Measurements from ENCODE around the gene PDE9A.

GRCh38 chr21:41873716-41874449, 5.3 kb downstream of the PRDM15 start:
- PRO-cap = no peak
- RAMPAGE, long total RNA = no peak

- PRO-cap = no peak
- RAMPAGE, long total RNA = start-site peak on the minus strand at chr21:41905727-41905856, 11 reads
These were observed 26.4 kb upstream of the PRDM15 start for GRCh38 chr21:41905512-41905896.

- PRO-cap = no peak
- RAMPAGE, long total RNA = no peak
These were observed 3.7 kb downstream of the C2CD2 start for GRCh38 chr21:41949930-41950796.

GRCh38 chr21:42057533-42058208, 13.4 kb upstream of the UMODL1 start:
- PRO-cap = unidirectional peak, minus-strand start at chr21:42057705
- RAMPAGE, long total RNA = no peak

GRCh38 chr21:42081188-42081624, 10.1 kb downstream of the UMODL1 start:
- PRO-cap = no peak
- RAMPAGE, long total RNA = no peak

DNA sequence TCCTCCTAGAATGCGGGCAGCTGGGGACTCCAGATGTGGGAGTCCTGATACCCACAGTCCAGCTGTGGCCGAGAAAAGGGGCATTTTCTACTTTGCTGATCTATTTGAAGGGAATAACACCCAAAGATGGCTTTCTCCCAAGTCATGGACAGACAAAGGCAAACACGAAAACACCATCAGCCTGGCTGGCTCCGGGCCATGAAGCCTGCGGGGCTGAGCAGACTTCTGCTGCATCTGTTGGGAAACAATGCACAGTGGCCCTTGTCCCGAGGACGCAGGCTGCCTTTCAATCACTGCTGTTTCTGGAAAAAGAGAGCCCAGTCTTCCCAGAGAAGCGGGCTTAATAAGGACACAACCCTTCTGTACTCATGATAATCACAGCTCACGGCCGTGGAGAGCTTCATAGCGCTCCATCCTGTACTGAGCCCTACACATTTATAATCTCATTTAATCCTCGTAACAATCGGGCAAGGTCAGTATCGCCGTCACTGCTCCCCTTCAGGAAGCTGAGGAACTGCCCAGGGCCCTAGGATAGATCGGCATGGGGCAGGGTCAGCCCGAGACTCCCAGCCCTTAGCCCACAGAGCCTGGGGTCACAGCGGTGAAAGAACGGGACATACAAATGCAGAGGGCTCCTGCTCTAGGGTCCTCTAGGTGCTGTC, 61.9 kb upstream of the ABCG1 start:
- PRO-cap = no peak
- RAMPAGE, long total RNA = no peak

- PRO-cap = no peak
- RAMPAGE, long total RNA = no peak
These were observed 14.3 kb downstream of the ABCG1 start for GRCh38 chr21:42232900-42233966.

GRCh38 chr21:42295929-42296823, 19.0 kb downstream of the TFF3 start:
- PRO-cap = no peak
- RAMPAGE, long total RNA = start-site peak on the plus strand at chr21:42296098-42297022, 53 reads

DNA sequence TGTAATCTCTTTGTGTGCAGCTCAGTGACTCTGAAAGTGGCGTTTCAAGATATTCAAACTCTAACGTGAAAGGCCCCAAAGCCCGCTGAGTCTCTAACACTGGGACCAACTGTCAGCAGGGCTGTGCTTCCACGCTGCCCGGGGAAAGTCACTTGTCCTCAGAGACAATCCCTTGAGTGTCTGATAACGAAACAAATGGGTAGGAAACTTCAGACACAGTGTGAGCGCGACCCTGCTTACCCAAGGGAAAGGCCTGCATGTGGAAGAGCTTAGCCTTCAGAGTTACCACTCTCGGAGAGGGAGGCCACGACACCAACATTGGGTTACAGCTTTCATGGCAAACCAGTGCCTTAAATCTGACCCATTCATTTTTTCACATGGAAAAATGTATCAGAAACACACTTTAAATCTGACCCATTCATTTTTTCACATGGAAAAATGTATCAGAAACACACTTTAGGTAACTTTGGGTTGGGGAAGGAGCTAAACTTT, 934 bp downstream of the UBASH3A start:
- PRO-cap = no peak
- RAMPAGE, long total RNA = no peak

- PRO-cap = no peak
- RAMPAGE, long total RNA = no peak
These were observed 11.4 kb downstream of the UBASH3A start for GRCh38 chr21:42414940-42415576.

DNA sequence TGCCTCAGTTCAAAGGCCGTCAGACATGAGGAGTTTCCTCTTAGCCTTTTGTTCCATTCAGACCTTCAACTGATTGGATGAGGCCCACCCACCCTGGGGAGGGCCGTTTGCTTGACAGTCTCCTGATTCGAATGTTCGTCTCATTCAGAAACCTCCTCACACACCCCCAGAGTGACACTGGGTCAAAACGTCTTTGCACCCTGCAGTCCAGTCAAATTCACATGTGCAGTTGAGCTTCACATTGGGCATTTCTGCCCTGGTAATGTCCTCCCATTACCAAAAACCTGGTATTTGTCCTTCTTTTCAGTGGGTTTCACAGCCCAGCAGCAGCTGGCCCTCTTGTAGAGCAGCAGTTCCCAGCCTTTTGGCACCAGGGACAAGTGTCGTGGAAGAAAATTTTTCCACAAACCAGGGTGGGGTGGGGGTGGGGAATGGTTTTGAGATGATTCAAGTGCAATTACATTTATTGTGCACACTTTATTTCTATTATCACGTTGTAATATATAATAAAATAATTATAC, 40.1 kb downstream of the RSPH1 start:
- PRO-cap = no peak
- RAMPAGE, long total RNA = no peak

- PRO-cap = no peak
- RAMPAGE, long total RNA = no peak
These were observed 56.1 kb downstream of the SLC37A1 start for GRCh38 chr21:42569598-42570399.

DNA sequence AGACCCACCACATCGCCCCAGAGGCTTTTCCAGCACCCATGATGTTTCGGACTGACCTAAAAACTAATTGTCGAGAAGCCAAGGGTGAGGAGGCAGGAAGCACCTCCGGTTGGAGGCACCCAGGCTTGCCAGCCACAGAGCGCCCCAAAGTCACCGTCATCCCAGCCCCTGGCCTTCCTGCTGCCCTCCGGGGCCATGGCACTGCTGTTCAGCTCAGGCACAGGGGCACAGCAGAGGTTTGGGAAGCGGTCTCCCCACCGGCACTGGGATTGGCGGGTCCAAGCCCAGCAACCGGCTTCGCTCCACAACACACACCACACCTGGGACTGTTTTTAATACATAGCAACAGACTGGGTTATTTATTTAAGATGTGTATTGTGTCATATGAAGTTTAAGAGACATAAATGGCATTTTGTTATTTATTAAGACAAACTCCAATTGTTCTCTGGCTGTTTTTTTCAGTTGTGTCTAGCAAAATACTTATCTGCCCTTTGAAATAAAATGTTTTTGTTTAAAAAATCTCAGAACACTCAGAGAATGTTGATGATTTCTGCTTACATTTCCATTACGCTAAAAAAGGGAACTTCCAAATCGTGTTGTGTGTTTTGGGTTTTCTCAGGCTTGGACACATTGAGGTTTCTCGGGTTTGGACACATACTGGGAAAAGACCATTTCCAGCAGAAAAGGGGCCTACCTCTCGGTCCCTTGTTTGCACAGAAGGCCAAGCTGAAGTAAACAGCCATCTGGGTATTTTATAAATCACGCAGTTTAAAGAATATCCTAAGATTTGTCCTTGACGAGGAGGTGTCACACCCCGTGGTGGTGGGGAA, 67.5 kb downstream of the SLC37A1 start:
- PRO-cap = no peak
- RAMPAGE, long total RNA = no peak

DNA sequence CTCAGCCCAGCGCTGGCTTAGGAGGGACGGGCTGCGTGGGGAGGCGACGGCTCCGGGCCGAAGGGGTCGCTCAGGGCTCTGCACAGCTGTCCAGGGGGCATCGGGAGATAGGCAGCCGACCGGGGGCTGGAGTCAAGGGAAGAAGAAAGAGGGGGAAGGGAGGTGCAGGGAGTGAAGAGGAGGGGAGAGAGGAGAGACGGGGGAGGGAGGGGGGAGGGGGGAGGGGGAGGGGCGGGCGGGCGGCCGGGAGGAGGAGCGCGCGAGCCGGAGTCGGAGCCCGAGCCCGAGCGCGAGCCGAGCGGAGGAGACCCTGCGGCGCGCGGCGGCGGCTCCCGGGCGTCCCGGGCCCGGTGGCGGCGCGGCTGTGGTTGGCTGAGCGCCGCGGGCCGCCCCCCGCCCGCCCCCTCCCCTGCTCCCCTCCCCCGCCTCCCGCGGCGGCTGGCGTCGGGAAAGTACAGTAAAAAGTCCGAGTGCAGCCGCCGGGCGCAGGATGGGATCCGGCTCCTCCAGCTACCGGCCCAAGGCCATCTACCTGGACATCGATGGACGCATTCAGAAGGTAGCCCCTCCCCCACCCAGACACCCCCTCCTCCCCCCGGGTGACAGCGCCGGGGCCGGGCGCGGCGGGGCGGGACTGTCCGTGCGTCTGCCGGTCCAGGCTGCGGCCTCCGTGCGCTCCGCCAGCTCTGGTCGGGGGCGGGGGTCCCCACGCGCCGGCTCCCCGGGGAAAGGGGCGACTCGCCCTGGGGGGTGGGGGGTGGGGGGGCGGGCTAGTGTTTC, at the start of gene PDE9A:
Gene PDE9A, plus strand, starts transcription at position 297 of the 780 bp plus-strand sequence.
- PRO-cap = bidirectional peak, plus-strand start at position 286 of the sequence, minus-strand start at position 148 of the sequence
- RAMPAGE, long total RNA = no peak

DNA sequence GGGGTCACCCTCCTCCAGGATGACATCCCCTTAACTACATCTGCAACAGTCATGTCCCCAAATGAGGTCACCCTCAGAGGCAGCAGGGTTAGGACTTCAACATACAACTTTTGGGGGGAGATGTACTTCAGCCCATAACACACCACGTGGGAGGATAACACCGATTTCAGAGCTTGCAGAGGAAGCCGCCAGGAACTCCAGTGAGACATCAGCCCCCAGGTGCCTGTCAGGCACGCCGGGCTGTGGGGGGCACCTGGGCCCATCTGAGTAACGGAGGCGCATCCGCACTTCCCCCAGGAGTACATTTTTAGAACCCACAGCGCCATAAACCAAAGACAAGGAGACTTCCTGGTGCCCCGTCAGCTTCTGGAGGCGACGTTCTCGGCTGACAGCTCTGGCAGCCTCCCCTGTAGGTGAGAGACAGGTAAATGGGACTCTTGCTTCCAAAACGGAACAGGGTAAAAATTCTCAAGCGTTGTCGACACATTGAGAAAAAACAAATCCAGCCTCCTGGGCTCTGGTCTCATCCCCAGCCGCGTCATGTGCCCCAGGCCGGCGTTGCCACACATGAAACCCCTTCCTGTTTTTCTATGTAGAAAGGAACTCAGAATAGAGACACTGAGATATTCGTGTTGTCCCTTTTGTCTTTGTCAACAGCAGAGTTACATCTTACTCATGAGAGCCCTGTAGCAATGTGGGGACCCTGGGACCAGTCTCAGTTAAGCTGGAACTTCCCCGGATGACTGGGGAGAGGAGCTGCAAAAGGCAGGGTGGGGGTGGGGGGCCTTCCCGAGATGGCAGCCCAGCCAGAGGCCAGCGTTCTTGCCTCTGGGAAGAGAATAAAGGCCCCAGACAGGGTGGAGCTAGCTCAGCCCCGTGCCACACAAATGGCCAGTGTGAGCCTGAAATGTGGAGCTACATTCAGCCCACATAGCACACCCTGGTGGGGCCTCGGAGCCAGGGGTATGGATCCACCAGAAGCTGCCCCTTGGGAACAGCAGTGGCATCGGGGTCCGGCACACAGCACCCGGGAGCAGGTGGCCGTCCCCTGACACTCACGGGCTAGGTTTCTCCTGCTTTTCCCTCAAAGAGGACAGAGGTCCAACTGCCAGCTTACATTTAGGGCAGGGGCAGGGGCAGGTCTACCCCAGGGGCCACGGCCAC, 93.5 kb downstream of the PDE9A start:
- PRO-cap = no peak
- RAMPAGE, long total RNA = no peak

DNA sequence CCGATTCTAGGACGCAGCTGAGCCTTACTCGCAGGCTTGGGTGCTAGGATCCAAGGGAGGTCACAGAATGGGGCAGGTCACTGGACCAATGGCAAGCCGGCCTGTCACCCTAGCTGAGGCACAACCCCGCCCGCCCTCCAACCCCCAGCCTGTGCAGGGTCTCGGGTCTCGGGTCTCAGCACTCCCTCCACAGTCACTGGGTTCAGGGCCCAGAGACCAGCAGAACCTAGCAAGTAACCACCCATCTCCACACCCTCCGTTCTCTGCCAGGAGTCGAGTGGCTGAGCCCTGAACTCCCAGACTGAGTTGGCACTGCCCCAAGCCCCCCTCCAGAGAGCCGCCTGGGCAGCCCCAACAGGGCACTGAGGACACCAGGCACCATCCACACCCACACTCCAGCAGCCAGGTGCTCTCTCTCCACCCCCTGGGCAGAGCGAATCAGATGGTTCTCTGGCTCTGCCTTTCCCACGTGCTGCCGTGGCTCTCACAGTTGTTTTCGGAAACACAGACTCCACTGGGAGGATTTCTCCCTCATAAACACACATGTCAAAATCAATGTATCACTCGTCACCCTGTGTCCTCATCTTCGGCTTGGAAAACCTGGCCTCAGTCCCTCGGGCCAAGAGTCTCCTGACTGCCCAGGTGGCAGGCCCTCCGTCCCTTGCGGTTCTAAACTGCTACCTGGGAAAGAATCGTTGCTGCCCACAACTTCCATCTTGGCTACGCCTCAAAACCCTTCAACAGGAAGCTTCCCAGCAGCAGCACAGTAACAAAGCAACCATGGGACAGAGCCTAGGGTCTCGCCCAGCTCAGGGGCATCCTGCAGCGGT, 13.5 kb downstream of the WDR4 start:
- PRO-cap = no peak
- RAMPAGE, long total RNA = no peak

- PRO-cap = bidirectional peak, plus-strand start at chr21:42893272, minus-strand start at chr21:42893112
- RAMPAGE, long total RNA = start-site peak on the minus strand at chr21:42893063-42893090, 9 reads
These were observed 408 bp upstream of the NDUFV3 start for GRCh38 chr21:42892635-42893166.

- PRO-cap = no peak
- RAMPAGE, long total RNA = no peak
These were observed 17.4 kb upstream of the PKNOX1 start for GRCh38 chr21:42956591-42957730.

GRCh38 chr21:42973662-42974057, 702 bp upstream of the PKNOX1 start:
- PRO-cap = no peak
- RAMPAGE, long total RNA = no peak

- PRO-cap = no peak
- RAMPAGE, long total RNA = no peak
These were observed 86.2 kb downstream of the SIK1 start for GRCh38 chr21:43340688-43341152.